ENCODE measurements around a stretch of chr11.

DNA sequence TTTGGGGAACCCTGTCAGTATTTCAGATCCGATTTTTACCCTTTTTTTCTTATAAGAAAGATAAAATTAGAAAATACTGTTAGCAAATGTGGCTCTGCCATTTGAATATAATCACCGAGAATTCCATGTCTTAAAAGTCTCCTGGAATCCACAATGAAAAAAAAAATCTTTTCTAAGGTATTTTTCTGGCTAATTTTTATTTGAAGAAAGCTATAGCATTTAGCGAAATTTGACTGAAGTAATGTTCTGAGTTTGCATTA, 50.8 kb downstream of the DKK3 start:
- RRBS: no CpG with 5 or more reads among the region's 3 CpGs

GRCh38 chr11:12089950-12090405, 20.4 kb upstream of the MICAL2 start:
- RRBS: no CpG with 5 or more reads among the region's 2 CpGs

GRCh38 chr11:12090430-12091324, 19.7 kb upstream of the MICAL2 start:
- RRBS: no CpG with 5 or more reads among the region's 10 CpGs

DNA sequence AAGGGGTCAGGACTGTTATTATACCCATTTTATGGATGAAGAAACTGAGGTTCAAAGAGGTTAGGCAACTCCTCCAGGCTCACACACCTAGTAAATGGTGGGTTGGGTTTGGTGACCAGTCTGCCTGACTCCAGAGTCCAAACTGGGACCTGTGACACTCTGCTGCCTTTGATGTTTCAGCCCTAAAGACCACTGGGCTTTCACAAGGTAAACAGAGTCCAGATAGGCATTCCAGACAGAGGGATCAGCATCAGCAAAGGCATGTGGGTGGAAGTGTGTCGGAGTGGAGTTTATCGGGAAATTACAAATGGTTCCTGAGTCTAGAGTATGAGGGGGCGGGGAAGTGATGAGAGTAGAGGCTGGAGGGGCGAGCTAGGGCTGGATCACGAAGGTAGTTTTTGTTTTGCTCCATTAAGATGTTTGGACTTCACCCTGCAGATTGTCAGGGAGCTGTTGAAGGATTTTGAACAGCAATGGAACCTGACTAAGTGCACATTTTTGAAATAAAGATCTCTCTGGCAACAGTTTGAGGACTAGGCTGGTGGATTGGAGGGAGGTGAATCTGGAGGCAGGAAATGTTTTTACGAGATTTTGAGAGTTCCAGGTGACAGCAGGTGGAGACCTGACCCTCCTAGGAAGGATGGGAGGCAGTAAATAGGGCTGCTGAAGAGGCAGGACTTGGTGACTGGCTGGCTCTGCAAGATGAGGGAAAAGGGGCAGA, 38.7 kb downstream of the MICAL2 start:
- RRBS: no CpG with 5 or more reads among the region's 6 CpGs

- RRBS: no CpG with 5 or more reads among the region's 7 CpGs
Observed at GRCh38 chr11:12150820-12151197, 40.4 kb downstream of the MICAL2 start.

- RRBS: no CpG with 5 or more reads among the region's 7 CpGs
Observed at GRCh38 chr11:12161197-12161812, 50.9 kb downstream of the MICAL2 start.

GRCh38 chr11:12215917-12216615, 105.7 kb downstream of the MICAL2 start:
- RRBS: no CpG with 5 or more reads among the region's 16 CpGs

DNA sequence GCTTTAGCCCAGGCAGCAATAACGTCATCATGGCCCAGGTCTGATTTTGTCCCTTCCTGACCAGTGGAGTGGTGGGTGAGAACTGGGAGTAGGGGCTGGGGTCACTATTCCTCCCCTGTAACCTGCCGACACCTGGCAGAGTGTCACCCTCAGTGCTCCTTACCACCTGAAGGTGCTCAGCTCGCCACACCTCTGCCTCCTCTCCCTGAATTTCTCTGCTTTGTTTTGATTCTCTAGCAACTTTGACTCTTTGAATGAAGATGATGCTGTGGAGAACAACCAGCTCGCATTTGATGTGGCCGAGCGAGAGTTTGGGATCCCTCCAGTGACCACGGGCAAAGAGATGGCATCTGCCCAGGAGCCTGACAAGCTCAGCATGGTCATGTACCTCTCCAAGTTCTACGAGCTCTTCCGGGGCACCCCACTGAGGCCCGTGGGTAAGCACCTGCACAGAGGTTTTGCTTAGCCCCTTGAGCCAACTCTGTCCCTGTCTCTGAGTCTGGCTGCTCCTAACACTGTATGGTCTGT, 115.6 kb downstream of the MICAL2 start:
- RRBS: no CpG with 5 or more reads among the region's 10 CpGs

- RRBS: no CpG with 5 or more reads among the region's 3 CpGs
Observed at GRCh38 chr11:12390579-12391177, 13.3 kb downstream of the PARVA start.

GRCh38 chr11:12398191-12398390, 20.7 kb downstream of the PARVA start:
- RRBS: no CpG with 5 or more reads among the region's 3 CpGs

GRCh38 chr11:12767024-12767345, 92.8 kb downstream of the TEAD1 start:
- RRBS: no CpG with 5 or more reads among the region's 1 CpG

GRCh38 chr11:12772028-12772533, 97.9 kb downstream of the TEAD1 start:
- RRBS: no CpG with 5 or more reads among the region's 3 CpGs

DNA sequence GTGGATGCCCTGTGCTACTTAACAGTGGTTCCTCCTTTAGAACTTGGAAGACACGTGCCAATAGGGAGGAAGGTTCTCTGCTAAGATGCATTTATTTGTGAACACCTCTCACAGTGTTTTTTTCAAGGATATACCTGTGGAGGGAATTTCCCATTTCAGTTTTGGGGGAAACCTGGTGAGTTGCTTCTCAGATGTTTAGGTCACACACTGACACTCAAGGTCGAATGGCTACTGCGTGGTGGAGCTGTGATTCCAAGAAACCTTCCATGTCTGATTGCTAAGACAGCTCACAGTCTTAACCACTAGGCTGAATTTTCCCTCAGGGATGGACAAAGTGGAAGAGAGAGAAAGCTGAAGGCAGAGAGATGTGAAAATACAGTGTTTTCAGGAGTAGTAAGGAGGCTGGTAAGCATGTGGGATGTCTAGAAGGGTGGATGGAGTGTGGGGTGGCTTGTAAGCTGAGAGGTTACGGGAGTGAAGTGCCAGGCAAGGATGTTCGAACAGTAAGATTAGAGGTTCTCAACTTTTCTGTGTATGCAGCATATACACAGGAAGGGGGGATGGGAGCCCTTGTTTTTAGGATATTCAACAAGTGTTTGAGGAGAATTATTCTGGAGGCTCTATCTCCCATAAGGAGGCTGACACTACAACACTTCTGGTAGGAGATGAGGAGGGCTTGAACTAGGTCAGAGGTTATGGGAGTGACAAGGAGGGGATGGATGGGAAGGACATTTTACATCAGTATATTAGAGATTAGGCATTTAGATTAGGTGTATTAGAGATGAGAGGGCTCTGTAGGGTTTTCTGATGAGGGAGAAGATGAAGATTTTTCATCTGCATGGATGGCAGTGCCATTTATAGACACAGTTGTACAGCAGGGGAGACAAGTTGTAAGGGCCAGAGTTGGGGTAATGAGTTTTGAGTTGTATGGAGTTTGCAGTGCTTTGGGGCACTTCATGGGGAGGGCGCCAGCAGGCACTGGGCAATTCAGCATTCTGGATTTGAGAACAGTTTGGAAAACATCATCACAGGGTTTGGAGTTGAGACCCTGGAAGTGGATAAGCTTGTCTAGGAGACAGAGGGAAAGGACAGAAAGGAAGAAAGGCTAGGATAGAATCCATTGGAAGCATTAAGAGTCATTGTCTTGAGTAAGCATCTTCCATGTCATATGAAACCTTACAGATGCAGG, 109.6 kb downstream of the TEAD1 start:
- RRBS: no CpG with 5 or more reads among the region's 6 CpGs

DNA sequence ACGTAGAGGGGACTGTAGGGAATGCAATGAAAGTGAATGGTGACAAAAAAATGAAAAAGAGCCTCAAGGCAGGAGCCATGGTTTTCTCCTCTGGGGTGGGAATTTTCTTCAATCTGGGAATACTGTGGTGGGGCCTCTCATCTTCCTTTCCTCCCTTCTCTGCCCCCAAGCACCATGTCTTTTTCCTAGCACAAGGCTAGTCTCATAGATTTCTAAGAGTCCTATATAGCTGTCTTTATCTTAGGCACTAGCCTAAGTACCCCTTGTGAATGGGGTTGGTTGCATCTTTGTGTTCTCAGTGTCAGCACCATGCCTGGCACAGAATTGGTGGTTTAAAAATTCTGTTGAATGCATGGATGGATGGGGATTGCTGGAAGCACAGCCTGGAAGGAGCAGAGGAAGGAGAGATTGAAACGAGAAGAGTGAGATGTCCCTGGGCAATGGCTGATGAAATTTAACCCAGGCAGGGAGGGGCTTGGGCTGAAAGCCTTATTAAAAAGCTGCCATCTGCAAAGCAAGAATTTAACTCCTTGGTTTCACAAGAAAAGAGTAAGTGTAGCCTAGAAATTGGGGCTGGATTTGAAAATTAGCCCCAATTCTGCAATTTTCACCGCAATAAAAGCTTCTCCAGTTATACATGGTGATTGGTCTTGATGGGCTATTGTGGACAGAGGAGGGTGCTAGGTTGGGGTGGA, 126.6 kb downstream of the TEAD1 start:
- RRBS: no CpG with 5 or more reads among the region's 3 CpGs

- RRBS: no CpG with 5 or more reads among the region's 13 CpGs
Observed at GRCh38 chr11:12870129-12870662, 138.9 kb upstream of the RASSF10 start.

GRCh38 chr11:13118176-13118538, 109.0 kb downstream of the RASSF10 start:
- RRBS: no CpG with 5 or more reads among the region's 5 CpGs

DNA sequence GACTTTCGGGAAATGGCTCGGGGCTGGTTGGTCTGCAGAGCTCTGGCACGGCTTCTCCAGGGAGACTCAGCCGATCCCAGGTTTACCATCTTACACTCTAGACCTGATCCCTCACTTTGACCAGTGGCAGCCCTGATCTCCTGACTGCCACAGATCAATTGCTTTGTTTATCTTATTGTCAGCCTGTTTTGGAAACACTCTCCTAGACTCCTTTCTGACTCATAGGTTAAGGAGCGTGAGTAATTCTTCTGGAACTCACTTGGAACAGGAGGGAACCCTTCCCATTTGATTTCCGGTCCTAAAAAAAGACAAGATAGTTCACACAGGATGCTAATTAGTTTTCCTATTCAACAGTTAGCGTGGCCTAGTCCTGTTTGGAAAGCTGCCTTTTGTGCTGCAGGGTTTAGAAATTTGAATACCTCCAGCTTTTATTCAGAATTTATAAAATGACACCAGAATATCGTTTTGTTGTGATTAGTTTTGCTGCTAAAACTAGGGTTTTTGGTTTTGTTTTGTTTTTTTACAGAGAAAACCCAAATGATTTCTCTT, 15.9 kb upstream of the BMAL1 start:
- RRBS: no CpG with 5 or more reads among the region's 8 CpGs

DNA sequence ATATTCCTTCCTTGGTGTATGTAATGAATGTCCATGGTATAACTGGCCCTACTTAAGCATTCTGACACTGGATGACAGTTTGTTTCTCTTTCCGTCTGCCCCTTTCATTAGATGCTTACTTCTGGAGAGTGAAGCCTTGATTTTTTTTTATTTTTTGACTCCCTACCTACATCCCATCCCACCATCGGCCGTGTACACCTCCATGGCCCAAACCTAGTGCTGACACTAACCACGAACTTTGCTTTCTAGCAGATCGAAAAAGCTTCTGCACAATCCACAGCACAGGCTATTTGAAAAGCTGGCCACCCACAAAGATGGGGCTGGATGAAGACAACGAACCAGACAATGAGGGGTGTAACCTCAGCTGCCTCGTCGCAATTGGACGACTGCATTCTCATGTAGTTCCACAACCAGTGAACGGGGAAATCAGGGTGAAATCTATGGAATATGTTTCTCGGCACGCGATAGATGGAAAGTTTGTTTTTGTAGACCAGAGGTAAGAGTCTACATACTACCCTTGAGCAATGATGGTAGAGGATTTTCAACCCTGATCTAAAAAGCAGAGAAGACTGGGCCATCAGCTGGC, 91.0 kb downstream of the BTBD10 start:
- RRBS: no CpG with 5 or more reads among the region's 13 CpGs

- RRBS: no CpG with 5 or more reads among the region's 4 CpGs
Observed at GRCh38 chr11:14078957-14079541, 116.5 kb downstream of the SPON1 start.

GRCh38 chr11:14336762-14337764, 21.9 kb downstream of the RRAS2 start:
- RRBS: no CpG with 5 or more reads among the region's 5 CpGs

All from SK-N-MC (cell line).